GM19239 (cell line): ENCODE measurements around a stretch of chr12.

DNA sequence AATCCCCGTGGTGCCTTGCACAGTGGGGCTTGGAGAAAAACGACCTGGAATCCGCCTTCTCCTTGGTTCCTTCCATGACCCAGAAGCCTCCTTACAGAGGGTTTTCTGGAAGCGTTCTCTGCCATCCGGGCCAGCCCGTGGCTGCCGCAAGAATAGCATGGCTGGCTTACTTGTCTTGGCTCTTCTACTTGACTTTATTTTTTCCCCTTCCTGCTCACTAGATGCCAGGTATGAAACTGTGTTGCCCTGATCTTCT is 2.1 kb downstream of the RFLNA start:
- RRBS, result no CpG with 5 or more reads among the region's 7 CpGs

DNA sequence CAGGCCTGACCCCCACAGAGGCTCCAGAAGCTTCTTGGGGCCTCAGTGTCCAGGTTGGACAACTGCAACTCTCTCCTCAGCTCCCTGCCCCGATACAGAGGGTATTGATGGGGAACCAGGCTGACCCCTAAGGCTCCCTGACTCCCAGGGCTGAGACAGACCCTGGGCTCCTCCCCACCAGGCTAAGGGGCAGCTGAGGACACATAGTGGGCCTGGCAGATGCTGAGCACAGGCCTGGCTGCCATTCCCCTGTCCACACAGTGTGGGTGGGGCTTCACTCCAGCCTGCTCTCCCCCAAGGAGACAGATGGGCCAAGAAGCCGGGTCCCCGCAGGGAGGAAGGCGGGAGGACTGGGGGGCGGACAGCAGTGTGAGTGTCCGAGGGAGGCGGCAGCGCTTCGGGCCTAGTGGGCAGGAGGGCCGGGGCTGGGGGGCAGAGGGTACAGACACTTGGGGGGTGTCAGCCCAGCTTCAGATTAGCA is 31.9 kb downstream of the RFLNA start:
- RRBS, result 92% methylated on average over 3 of the region's 10 CpGs

GRCh38 chr12:124357739-124358788 is 63.2 kb downstream of the RFLNA start:
- RRBS, result no CpG with 5 or more reads among the region's 39 CpGs

- RRBS, result 96% methylated on average over 6 of the region's 57 CpGs
These were observed 121.9 kb downstream of the RFLNA start for GRCh38 chr12:124416535-124417404.

- RRBS, result no CpG with 5 or more reads among the region's 29 CpGs
These were observed 126.4 kb downstream of the RFLNA start for GRCh38 chr12:124420972-124421969.

- RRBS, result no CpG with 5 or more reads among the region's 2 CpGs
These were observed 100.4 kb downstream of the NCOR2 start for GRCh38 chr12:124467053-124467378.

- RRBS, result 95% methylated on average over 4 of the region's 27 CpGs
These were observed 81.0 kb downstream of the NCOR2 start for GRCh38 chr12:124486304-124486939.

DNA sequence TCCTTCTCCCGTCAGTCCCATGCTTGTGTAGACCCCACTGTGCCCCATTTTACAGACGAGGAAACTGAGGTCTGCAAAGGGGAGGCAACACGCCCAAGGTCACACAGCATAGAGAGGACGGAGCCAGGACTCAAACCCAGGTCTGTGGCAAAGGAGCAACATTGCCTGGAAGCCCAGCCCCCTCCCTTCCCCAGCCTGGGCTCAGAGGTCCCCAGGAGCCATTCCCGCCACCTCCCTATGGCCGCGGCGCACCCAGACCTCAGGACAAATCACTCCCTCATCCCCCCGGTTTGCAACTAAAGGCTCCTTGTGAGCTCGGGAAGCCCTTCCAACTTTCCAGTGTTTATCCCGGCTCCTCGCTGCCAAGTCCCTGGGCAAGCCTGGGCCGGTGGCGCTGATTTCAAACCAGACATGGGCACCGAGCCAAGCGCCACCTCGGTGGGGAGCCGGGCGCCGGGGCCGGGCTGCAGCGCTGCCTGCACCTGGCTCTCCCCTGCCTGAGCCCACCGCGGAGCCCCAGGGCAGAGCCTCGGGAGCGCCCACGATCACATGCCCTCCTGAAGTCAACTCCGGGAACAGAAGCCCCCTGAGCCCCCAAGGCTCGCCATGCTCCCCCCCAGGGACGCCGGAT is 50.2 kb downstream of the NCOR2 start:
- RRBS, result 40% methylated on average over 12 of the region's 31 CpGs

- RRBS, result 100% methylated on average over 1 of the region's 17 CpGs
These were observed 39.4 kb downstream of the NCOR2 start for GRCh38 chr12:124527933-124528505.

DNA sequence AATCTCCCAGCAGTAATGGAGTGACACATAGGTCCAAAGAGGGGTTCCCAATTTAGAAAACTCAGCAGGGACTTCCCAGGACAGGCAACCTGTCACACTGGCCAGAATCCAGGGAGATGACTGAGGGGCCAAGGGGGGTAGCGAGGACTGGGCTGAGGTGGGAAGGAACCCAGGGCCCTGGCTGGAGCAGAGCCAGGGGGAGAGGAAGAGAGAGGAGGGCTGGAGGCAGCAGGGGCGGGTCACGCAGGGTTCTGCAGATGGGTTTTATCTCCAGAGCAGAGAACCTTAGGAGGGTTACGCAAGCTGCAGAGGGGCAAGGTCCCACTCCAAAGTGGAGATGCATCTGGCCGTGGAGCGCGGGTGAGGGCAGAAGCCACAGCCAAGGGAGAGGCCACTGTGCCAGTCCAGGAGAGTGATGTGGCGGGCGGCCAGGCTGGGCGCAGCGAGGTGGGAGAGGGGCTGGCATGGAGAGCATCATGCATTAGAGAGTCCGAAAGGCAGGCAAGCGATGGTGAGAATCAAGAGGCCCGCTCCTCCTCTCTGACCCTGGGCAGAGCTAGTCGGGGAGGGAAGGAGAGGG is 29.1 kb downstream of the NCOR2 start:
- RRBS, result no CpG with 5 or more reads among the region's 15 CpGs

GRCh38 chr12:124633196-124633820 is 65.9 kb upstream of the NCOR2 start:
- RRBS, result no CpG with 5 or more reads among the region's 6 CpGs

DNA sequence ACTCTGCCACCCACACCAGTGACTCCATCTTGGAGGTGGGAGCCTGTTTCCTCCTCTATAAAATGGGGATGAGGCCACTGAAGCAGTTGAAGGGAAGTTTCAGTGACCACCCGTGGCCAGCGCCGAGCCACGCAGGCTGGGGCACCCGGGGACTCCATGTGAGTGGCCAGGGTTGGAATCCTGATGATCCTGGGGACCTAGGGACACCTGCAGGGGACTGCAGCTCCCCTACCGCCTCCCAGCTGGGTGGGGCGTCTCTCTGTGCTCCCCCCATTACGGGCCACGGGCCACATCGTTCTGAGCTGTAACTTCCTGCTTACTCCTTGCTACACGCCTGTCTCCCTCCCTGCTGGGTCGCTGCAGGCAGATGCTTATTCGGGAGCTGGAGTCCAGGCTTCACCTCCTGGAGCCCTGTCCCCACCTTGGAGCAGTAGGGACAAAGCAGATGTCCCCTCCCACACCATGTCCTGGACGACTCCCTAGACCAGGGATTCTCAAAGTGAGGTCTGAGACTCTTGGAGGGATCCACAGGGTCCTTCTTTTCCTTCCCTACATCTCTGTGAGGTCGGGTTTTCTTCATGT is 85.8 kb upstream of the NCOR2 start:
- RRBS, result no CpG with 5 or more reads among the region's 15 CpGs

- RRBS, result no CpG with 5 or more reads among the region's 8 CpGs
These were observed 131.2 kb upstream of the NCOR2 start for GRCh38 chr12:124698598-124699109.

DNA sequence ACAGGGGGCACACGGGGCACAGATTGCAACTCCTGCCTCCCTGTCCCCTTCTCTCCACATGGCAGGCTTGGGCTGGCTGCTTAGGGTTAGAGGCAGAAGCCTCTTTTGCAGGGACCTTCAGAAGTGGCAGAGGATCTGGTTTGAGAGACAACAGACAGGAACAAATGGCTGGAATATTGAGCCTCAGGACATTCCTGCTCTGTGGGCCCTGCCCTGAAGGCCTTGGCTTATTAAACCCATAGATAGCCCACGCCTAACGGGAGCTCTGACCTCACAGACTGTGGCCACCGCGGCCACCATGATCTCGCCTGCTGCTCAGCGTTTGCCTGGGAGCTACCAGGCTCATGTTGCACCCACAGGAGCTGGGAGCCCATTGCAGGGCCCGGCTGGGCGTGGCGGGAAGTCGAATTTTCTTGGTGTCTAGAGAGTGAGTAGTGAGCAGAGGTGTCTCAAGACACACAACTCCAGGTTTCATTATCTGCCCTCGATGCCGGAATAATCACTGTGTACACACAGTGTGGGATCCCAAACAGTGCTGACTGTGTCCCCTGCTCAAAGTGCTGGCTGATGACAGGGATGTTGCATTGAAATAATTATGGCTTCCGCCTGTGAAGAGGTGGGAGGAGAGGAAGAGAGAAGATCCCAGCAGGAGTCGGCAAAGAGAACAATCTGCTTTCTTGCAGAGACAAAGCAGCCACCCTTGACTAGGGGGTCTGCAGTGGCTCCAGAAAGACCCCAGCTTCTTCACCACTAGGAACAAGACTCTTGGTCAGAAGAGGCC is 148.1 kb upstream of the NCOR2 start:
- RRBS, result 100% methylated on average over 2 of the region's 15 CpGs

DNA sequence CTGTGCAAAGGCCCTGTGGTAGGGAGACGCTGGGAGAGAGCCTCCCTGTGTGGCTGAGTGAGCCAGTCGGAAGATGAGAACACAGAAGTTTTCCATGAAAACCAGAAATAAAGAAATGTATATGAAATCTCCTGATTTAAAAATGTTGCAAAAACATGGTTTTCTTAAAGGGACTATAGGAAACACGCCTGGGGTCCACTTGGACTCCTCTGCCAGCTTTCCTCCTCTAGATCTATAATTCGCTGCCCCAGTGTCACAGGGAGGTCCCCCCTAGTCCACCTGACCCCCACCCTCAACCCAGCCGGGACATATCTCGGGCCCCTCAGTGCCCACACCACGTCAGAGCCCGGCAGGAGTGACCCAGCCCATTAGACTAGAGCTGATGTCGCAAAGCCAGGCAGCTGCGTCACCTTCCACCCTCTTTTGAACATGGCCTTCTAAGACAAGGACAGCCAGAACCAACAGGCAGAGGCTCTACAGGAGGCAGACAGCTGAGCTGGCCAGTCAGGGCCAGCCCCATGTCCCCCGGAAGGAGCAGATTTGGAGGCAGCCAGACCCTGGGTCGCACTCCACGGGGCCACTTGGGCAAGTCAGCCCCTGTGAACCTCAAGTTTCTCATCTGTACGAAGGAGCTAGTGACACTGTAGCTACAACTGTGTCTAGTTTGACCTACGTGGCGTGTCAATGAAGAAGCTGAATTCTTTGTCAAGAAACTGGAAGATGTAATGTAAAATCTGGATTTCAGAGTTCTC is 44.2 kb downstream of the SCARB1 start:
- RRBS, result 92% methylated on average over 4 of the region's 16 CpGs

DNA sequence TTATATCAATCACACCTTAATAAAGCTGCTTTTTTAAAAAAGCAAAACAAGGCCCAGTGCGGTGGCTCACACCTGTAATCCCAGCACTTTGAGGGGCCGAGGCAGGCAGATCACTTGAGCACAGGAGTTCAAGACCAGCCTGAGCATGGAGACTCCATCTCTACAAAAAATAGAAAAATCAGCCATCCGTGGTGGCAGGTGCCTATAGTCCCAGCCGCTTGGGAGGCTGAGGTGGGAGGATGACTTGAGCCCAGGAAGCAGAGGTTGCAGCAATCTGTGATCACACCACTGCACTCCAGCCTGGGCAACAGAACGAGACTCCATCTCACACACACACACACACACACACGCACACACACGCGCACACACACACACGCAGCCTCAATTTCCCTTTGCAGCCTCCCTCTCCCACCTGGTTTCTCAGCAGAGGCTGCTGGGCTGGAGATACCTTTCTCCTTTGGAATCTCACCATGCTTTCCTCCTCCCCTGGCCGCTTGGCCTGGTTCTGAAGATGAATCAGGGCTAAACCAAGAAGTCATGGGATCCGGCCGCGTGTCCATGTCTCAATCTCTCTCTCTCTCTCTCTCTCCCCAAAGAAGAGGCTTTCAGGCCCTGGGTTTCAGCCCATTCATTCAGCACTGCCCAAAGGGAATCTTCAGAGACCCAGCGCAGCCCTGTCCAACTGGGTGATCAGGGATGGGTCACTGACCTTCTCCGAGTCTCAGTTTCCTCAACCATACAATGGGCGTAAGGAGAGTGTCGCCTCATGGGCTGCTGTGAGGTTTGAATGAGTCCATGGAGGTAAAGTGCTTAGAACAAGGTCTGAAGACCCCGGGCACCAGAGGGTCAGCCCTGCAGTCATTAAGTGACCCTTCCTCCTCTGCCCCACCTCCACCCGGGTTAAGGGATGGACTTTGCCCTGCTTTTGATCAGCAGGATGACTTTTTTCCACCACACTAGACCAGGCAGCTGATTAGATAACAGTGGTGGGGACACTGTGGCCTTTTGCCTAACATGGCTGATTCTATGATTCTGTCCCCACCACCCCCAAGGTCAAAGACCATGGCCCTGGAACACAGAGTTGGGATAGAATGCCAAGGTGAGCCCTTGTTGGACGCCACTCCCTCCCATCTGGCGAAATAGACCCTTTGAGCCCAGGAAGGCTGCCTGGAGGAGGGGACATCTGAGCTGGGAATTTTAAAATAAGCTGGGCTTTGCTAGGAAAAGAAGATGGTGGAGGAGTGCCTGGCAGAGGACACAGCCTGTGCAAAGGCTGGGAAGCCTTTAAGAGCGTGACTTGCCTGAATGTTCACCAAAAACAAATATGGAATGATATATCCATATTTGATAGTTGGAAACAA is 42.3 kb downstream of the SCARB1 start:
- RRBS, result 98% methylated on average over 2 of the region's 22 CpGs

- RRBS, result no CpG with 5 or more reads among the region's 3 CpGs
These were observed 2.2 kb downstream of the UBC start for GRCh38 chr12:124912349-124912471.

DNA sequence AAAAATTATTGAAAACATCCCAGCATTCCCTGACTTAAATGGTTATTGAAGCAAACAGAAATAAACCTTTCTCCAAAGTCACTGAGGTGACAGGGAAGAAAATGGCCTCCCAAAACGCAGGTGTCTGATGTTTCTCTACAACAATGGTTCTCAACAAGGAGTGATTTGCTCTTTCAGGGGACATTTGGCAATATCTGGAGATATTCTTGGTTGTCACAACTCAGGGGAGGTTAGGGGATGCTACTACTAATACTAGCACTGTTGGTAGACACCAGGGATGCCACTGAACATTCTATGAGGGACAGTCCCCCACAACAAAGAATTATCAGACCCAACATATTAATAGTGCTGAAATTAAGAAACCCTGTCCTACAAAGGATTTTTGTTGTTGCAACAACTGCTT is 2.3 kb upstream of the UBC start:
- RRBS, result no CpG with 5 or more reads among the region's 1 CpG

DNA sequence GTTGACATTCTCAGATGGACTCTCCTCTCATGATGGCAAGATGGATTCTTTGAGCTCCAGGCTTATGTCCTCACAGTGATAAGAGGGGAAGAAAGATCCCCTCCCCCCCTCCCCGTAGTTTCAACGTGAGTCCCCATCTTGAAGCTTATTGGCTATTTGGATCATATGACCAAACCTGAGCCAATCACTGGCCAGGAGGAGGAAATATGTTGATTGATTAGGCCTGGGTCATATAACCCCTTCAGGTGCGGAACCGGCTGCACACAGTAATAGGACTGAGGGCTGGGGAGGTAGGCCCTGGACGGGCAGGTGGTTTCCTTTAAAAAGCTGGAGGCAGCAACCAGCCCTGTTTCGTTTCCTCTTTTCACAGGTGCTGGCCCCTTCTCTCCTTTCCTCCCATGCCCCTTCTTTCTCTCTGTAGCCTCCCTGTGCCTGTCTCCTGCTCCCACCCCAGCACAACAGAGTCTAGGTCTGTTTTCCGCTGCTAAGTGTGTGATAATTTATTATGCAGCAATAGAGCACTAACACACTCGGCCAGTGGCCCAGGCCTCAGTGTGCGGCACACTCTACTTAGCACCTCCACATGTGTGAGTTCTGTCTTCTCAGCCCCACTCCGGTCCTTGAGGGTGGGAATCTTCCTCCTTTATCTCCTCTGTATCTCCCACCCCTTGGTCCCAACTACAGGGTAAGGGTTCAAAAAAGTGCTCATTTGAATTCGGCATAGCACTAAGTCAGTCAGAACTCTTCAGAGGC is 36.4 kb upstream of the TMEM132B start:
- RRBS, result no CpG with 5 or more reads among the region's 11 CpGs

DNA sequence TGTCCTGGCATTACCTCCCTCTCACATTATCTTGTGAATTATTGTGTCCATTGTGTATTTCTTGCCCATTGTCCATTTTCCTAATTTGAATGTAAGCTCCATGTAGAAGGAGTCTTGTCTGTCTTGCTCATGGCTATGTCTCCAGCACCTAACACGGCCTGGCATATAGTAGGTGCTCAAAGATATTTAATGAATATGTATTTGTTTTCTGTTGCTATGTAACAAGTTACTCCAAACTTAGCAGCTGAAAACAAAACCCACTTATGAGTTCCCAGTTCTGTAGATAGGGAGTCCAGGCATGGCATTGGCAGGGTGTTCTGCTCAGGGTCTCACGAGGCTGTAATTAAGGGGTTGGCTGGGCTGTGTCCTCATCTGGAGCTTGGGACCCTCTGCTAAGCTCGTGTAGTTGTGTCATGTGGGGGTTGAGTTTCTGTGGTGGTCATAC is 15.0 kb upstream of the TMEM132B start:
- RRBS, result no CpG with 5 or more reads among the region's 3 CpGs